ENCODE measurements around a stretch of chr10.

GRCh38 chr10:78774632-78774922, 294.2 kb upstream of the ZMIZ1 start:
- RRBS: no CpG with 5 or more reads among the region's 4 CpGs

- RRBS: no CpG with 5 or more reads among the region's 18 CpGs
Measured at GRCh38 chr10:78802460-78803325, 266.1 kb upstream of the ZMIZ1 start.

GRCh38 chr10:78851452-78852270, 217.1 kb upstream of the ZMIZ1 start:
- RRBS: no CpG with 5 or more reads among the region's 9 CpGs

GRCh38 chr10:78948644-78949088, 120.1 kb upstream of the ZMIZ1 start:
- RRBS: no CpG with 5 or more reads among the region's 5 CpGs

- RRBS: no CpG with 5 or more reads among the region's 11 CpGs
Measured at GRCh38 chr10:78972364-78973105, 96.2 kb upstream of the ZMIZ1 start.

- RRBS: no CpG with 5 or more reads among the region's 11 CpGs
Measured at GRCh38 chr10:78977719-78978488, 90.9 kb upstream of the ZMIZ1 start.

GRCh38 chr10:79003114-79004077, 65.4 kb upstream of the ZMIZ1 start:
- RRBS: no CpG with 5 or more reads among the region's 18 CpGs

- RRBS: 1% methylated on average over 16 of the region's 73 CpGs
Measured at GRCh38 chr10:79066968-79067830, 1.6 kb upstream of the ZMIZ1 start.

- RRBS: no CpG with 5 or more reads among the region's 7 CpGs
Measured at GRCh38 chr10:79076843-79077383, 8.1 kb downstream of the ZMIZ1 start.

DNA sequence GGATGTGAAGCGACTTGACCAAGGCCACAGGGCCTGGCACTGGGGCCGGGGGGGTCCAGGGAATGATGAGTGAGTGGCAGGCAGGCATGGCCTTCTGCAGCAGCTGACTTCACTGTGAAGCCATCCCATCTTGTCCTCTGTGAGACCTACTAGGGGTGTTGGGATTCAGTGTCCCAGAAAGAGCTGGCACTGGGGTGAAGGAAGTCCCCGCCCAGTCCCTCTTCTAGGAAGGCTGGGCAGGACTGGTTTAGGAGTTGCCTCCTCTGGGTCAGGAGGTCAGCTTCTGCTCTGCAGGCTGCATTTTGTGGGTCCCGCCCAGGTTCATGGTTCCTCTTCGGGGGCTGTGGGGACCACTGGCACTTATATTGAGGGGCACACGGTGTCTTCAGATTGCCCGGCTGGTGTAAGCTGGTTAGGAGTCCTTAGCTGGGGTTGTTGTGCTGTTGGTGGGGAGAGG, 10.9 kb downstream of the ZMIZ1 start:
- RRBS: 71% methylated on average over 1 of the region's 7 CpGs

DNA sequence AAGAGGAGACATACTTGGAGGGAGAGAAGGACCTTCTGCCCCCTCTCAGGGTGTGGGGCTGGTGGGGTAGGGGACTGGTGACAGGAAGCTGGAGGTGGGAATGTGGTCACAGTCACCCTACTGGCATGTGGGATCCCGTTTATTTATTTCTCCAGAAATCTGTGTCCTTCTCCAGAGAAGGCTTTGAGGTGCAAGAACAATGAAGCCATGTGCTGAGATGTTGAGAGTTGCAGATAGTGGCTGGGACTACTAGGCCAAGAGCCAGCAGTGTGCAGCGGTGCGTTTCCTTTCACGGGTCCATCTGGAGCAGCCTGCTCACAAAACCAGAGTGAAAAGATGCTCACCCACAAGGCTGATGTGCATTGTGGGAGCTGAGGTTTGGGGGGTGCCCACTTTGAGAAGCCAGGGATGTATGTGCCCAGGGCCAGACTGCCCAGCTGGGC, 21.7 kb downstream of the ZMIZ1 start:
- RRBS: no CpG with 5 or more reads among the region's 4 CpGs

DNA sequence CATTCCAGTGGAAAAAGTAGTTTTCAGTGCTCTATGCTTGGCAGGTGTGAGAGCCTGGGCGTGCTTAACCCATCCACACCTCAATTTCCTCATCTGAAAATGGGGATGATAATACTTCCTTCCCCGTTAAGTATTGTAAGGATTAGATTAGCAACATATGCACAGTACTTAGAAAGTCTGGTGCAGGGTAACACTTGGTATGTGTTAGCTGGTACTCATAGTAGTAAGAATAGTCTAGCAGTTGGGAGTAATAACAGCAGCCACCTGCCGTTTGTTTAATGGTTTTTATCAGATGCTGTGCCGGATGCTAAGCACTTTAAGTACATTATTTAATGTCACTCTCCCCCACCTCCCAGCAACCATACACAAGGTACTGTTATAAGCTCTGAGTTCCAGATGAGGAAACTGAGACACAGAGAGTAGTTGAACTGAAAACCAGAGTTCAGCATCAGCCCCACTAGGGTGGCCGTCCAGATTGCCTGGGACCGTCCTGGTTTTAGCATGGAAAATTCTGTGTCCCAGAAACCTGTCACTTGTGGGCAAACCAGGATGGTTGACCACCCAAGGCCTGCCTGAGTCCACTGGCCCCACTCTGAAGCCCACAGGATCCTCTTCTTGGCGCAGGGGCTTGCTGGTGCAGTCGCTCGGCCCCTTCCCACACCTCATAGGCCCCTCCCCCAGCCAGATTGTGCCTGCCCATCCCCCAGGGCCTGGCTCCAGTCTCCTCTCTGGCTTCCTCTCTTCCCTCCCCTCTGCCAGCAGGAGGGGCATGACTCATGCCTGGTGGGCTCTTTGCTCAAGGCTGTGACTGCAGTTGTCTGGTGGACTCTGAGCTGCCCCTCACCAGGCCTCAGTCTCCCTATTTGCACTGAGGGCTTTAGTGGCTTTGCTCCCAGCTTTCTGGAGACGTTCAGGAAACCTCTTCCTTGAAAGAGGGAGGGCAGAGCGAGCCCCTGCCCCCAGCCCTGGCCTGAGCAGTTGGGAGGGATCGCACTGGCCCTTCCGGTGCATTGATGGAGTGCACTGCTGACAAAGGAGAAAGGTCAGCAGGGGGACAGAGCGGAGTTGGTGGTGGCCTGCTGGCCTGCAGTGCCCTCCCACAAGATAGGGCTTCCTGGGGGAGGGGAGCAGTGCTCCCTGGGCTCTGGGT, 60.4 kb downstream of the ZMIZ1 start:
- RRBS: no CpG with 5 or more reads among the region's 14 CpGs

- RRBS: no CpG with 5 or more reads among the region's 14 CpGs
Measured at GRCh38 chr10:79151618-79152097, 82.9 kb downstream of the ZMIZ1 start.

- RRBS: no CpG with 5 or more reads among the region's 10 CpGs
Measured at GRCh38 chr10:79153641-79154205, 85.0 kb downstream of the ZMIZ1 start.

DNA sequence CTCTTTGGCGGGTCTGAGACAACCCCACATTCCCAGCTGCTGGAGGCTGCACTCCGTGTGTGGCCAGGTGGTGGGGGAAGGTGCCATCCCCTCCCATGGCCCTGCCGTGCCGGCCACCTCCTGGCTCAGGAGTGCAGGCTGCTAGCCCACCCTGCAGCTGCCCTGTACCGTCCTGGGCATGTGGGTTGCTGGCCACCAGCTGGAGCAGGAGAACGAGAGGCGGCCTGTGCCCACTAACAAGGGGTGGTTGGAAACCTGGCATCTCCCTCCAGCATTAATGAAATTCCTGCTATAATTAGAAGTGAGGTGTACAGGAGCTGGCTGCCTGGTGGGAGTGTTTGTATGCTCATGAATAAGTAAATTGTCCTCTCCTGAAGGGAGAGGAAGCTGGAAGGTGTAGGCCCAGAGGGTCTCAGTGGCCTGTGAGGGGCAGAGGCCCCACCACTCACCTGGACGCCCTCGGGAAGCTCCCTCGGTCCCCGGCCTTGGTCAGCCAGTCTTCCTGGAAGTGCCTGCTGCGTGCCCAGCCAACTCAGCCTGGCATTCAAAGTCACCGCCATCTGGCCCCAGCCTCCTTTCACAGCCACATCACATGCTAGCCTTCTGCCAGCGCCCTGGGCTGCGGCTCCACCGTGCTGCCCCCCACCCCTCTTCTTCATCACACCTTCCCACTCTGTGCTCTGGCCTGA, 97.8 kb downstream of the ZMIZ1 start:
- RRBS: no CpG with 5 or more reads among the region's 16 CpGs

GRCh38 chr10:79182428-79183376, 113.9 kb downstream of the ZMIZ1 start:
- RRBS: no CpG with 5 or more reads among the region's 18 CpGs

DNA sequence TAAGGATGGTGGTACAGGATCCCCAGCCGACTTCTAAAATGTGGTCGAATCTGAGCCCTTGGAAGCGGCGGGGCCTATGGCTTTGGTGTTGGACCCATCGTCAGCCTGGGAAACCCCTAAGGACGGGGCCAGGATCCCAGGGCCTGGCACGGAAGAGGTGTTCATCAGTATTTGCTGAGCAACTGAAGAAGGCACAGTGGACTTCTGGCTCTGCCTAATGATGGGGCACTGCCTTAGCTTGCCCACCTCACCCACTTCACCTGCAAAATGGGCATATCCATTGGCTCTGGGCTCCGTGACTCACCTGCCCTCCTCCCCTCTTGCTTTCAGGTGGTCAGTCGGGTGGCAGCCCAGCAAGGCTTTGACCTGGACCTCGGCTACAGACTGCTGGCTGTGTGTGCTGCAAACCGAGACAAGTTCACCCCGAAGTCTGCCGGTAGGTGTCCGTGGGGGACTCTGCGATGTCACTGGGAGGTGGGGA, 131.4 kb upstream of the PPIF start:
- RRBS: no CpG with 5 or more reads among the region's 15 CpGs

DNA sequence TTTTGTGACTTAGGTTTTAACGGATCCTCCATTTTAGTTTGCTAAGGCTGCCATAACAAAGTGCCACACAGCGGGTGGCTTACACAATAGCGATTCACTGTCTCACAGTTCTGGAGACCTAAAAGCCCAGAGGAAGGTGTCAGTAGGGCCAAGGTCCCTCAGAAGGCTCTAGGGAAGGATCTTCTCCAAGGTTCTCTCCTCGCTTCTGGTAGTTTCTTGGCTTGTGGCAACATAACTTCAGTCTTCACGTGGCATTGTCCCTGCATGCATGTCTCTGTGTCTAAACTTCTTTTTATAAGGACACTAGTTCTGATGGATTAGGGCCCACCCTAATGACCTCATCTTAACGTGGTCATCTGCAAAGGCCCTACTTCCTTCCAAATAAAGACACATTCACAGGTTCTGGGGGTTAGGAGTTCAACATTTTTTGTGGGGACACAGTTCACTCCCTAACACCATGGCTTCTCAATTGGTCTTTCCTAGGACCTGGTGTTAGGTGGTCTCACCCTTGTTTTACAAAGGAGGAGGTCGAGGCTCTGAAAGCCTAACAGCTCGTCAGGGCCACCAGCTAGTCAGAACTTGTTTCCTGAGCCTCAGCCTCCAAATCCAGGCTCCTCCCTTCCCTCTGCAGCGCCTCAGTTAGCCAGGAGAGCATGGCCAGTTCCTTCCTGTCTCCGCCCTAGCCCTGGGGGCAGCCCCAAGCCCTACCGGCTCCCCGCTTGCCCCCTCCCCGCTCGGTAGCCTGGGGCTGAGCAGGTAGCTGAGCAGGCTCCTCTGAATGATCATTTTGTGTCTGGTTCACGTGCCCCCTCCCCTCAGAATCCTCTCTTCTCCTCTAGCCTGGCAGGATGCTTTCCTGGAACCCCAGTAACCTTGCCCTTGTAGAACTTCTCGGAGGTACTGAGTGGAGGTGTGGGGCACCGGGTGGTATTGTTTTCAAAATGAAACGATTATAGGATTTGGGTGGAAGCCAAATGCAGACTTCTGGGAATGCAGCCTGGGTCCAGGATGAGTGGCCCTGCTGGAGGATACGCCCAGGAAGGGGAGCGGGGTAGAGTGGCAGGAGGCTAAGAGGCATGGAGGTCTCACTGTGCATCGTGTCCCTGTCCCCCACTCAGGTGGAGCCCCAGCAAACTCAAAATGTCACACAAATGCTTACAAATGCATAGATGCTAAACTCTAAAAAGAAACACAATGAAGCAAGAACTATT, 109.5 kb upstream of the PPIF start:
- RRBS: no CpG with 5 or more reads among the region's 21 CpGs

DNA sequence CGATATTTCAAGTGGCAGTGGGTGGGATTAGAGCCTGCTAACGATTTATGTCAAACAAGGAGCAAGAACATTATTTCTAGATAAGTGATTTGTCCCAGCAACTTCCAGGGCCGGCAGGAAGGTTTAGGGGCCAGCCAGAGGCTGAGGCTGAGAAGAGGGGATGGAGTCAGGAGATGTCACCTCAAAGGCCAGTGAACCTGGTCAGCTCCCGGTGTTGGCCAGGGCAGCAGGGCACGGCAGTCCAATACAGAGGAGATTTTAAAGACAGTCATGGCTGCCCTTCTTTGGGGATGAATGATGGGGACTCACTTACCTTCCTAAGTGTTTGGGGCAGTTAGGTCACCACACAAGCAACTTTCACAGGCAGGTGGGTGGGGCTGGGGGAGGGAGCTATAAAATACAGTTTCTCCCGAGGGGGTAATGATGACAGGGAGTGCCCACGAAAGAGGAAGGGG, 105.6 kb upstream of the PPIF start:
- RRBS: 50% methylated on average over 2 of the region's 7 CpGs

- RRBS: 100% methylated on average over 1 of the region's 12 CpGs
Measured at GRCh38 chr10:79264649-79265392, 82.4 kb upstream of the PPIF start.